Pulmonary artery (tissue), 1 donor: ENCODE measurements around a stretch of chr16.

DNA sequence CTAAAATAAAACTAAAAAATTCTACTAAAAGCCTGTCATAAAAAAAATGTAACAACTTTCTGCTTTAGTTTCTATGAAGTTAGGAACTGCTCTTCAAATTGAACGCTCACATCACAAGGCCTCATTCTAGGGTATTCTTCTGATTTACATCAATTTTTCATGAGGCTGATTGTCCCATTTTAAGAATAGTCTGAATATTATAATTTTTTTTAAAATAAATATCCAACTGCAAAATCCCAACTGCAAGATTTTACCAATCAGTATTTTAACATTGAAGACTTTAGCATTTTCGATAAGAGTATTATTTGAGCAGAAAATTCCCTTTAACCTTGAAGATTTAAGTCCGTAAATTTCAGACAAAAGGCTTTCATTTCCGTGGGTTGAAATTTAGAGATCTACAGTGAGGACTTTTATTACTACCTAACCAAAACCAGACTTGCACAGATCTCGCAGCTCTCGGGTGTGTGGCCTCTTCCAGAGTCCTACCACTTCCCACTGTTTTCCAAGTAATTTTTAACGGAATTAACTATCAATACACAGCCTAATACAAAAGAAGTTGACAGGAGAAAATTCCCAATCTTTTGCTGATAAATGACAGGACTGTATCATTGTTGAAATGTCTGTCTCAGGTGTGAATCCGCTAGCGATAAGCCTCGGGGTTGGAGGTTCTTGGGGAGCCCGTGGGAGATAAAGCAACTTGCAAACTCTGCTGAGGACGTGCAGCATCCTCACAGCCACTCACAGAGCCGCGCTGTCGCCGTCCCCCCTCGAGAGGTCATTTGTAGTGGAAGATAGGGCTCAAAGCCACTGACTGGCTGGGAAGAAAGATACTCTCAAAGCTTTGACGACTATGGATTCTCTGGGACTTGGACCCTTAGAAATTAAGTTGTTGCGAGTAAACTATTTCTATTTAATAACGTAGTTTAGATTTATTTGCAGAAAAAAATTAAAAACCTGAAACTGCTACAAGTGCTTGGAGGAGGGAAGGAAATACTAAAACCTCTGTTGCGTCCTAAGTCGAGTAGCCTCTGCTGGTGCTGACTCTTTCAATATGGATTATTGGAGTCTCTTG, 16.8 kb downstream of the MAP1LC3B start:
- PRO-cap = no peak

DNA sequence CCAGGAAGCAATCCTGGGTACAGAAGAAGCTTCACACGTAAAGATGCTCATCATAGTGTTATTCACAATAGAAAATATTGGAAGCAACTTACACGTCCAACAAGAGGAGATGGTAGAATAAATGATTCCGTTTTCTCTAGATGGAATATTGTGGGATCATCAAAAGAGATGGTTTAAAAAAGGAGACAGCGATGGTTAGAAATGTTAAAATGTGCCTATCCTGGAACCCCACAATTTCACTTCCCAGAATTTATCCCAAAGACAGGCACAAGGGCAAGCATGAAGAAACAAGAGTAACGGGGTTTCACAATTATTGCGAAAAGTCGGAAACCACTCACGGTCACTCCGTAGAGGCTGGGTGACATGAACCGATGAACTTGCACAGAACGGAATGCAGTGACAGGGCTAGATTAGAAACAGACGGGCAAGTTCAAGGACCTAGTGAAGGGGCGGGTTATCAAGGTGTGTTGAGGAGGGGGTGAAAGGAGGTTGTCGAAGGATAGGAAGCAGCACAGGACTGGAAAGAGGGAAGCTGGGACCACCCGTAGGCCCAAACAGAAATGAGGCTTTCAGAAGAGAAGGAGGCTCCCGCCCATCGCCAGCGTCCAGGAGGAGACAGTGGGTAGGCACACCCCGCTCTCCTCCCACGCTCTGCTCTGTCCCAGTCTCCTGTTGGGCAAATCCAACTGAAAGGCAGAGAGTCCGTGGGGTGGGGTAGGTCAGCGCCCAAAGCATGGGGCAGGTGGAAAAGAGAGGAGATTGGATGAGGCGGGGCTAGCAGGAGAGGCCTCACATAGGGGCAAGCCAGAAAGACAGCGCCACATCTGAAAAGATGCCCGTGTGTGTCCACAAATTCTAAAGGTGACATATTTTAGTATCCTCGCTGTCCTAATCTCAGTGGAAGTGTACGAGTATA, 47.5 kb upstream of the JPH3 start:
- PRO-cap = no peak

DNA sequence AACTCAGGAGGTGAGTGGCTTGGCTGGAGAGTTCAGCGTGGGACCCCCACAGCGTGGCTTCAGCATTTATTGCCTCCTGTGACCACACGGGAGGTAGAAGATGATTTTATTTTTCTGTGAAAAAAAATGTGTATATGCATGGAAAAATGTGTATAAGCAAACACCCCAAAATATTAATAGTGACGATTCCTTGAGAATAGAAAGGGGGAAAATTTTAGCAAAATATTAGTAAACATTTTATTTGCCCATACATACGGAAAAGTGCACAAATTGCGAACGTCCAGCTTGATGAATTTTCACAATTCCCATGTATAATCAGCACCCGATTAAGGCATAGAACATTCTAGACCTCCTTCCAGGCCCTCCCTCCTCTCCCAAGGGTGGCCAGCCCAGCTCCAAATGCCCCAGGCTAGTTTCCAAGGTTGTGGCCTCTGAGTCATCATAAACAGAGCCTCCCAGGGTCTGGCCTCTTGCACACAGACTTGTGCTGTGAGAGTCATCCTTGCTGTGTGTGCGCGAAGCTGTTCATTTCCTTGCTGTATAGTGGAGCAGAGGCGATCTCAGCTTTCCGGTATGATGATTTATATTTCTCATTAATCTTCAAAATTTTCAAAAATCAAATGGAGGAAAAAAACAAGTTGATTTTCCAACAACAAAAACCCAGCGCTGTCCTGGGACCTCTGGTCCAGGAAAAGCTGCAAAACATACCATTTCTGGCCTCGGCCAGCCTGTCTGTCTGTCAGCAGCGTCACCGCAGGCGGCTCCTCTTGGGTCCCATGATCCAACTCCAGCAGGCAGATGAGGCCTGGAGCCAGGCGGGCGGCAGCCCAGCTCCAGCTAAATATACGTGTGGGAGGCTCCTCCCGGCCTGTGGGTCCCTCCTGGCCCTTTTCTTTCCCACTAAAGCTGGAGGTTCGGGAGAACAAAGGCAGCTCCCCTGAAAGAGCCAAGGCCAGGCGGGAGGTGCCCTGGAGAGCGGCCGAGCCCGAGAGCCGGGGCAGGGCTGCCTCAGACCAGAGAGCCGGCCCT, 20.4 kb upstream of the JPH3 start:
- PRO-cap = unidirectional peak, plus-strand start at position 499 of the sequence; bidirectional peak, plus-strand start at position 797 of the sequence, minus-strand start at position 686 of the sequence

DNA sequence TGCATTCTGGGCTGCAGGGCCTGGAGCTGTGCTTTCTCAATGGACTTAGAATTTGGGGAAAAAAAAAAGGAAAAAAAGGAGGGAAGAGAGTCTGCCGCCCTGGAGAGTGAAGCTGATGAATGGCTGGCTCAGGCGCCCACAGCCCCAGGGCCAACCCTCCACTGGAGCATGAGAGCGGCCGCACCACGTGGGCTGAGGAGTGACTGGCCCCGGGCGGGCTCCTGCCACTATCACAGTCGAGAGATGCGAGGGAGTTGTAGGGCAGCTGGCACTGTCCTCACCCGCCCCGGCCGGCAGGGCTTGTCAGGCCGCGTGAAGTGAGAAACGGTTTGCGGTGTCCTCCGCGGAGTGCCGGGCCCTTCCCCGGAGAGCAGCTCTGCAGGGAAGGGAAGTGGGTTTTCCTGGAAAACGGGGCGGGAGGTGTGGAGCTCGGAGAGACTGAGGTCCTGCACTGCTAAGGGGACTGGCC, 45.9 kb downstream of the JPH3 start:
- PRO-cap = no peak

- PRO-cap = no peak
These were observed 40.8 kb downstream of the KLHDC4 start for GRCh38 chr16:87725011-87725279.

GRCh38 chr16:87733017-87733518, 32.7 kb downstream of the KLHDC4 start:
- PRO-cap = no peak

GRCh38 chr16:87762276-87763258, 3.2 kb downstream of the KLHDC4 start:
- PRO-cap = no peak

GRCh38 chr16:87784773-87785316, 19.1 kb upstream of the KLHDC4 start:
- PRO-cap = no peak

DNA sequence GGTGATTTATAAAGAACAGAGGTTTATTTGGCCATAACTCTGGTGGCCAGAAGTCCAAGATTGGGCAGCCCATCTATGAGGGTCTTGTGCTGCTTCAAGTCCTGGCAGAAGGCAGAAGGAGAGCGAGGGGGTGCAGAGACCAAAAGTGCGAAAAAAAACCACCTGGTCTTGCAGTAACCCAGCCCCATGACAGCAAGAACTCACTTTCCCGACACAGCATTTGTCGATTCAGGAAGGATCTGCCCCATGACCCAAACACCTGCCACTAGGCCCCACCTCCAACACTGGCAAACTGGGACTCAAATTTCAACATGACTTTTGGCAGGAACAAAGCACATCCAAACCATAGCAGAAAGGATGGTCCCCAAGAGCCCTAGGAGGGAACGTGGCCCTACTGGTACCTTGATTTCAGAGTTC, 34.7 kb upstream of the KLHDC4 start:
- PRO-cap = no peak

DNA sequence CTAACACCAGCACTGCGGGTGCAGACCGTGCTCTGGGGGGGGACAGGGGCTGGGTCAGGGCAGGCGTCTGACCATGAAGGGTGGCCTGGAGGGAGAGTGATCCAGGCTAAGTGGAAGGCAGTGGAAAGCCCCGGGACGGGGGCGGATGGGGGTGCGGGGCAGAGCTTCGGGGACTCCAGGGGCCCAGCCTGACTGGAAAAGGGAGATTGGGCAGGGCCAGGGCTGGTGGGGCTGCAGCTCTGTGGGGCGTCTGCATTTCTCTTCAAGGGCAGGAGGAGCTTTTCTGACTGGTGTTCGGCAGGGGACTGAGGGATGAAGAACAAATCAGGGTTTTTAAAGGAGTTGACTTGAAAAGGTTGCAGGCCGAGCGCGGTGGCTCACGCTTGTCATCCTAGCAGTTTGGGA, 42.2 kb downstream of the SLC7A5 start:
- PRO-cap = no peak

- PRO-cap = no peak
These were observed 39.1 kb downstream of the SLC7A5 start for GRCh38 chr16:87829934-87830834.

- PRO-cap = no peak
These were observed 16.4 kb downstream of the SLC7A5 start for GRCh38 chr16:87852692-87853609.

DNA sequence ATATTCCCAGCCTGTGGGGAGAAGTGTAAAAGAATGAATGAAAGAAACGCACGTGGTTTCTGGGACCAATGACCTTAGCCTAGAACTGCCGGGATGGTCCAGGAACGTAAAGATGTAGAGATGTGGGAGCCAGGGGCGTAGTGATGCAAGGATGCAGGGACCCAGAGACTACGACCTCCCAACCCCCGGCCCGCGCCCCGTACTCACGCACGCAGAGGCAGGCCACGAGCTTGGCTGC, 710 bp downstream of the SLC7A5 start:
- PRO-cap = no peak

GRCh38 chr16:87947693-87948582, 3.3 kb upstream of the BANP start:
- PRO-cap = no peak

DNA sequence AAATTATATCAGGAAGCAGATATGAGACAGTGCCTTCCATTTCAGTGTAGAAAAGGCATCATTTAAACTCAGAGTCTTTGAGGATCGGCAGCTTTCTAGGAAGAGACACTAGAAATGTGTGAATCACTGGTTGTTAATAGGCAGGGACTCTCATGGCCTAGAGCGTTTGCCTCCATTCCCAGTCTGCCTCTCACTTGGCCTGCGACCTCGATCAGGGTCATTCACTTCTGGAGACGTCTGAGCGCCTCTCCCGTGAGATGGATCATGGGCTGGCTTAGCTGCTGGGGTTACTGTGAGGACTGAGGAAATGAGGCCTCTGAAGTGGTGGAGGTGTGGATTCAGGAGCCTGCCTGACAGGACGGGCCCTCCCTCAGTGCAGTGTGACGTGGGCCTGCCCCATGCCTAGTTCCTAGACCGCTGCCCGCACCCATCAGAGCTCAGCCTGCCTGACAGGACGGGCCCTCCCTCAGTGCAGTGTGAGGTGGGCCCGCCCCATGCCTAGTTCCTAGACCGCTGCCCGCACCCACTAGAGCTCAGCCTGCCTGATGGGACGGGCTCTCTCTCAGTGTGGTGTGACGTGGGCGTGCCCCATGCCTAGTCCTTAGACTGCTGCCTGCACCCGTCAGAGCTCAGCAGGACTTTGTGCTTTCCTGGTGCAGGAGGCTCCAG, 61.9 kb downstream of the BANP start:
- PRO-cap = no peak

GRCh38 chr16:88268054-88268479, 114.7 kb upstream of the ZNF469 start:
- PRO-cap = no peak

GRCh38 chr16:88315578-88316328, 67.0 kb upstream of the ZNF469 start:
- PRO-cap = unidirectional peak, minus-strand start at chr16:88315876

- PRO-cap = unidirectional peak, plus-strand start at chr16:88430362
These were observed 23.2 kb upstream of the ZFPM1 start for GRCh38 chr16:88429614-88430493.

DNA sequence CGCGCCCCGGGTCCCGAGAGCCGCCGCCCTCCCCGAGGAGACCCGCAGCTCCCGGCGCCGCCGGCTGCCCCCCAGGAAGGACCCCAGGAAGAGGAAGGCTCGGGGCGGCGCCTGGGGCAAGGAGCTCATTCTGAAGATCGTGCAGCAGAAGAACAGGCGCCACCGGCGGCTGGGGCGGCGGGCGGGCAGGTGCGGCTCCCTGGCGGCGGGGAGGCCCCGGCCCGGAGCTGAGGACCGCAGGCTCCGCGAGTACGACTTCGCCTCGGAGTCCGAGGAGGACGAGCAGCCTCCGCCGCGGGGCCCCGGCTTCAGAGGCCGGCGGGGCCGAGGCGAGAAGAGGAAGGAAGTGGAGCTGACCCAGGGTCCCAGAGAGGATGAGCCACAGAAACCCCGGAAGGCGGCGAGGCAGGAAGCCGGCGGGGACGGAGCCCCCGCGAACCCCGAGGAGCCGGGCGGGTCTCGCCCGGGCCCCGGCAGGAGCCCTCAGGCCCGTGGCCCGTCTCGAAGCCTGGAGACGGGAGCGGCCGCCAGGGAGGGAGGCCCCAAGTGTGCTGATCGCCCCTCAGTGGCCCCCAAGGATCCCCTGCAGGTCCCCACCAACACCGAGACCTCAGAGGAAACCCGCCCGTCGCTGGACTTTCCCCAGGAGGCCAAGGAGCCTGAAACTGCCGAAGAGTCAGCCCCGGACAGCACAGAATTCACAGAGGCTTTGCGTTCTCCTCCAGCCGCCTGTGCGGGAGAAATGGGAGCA, 22.4 kb upstream of the ZFPM1 start:
- PRO-cap = no peak

- PRO-cap = no peak
These were observed 11.9 kb downstream of the ZFPM1 start for GRCh38 chr16:88464730-88465558.